Right ventricle myocardium (tissue), 1 donor: ENCODE data around the gene PGS1.

- PRO-cap, 2 experiments = no peak in any of the 2 experiments
Measured at GRCh38 chr17:77572014-77572691, 290.9 kb downstream of the SEPTIN9 start.

DNA sequence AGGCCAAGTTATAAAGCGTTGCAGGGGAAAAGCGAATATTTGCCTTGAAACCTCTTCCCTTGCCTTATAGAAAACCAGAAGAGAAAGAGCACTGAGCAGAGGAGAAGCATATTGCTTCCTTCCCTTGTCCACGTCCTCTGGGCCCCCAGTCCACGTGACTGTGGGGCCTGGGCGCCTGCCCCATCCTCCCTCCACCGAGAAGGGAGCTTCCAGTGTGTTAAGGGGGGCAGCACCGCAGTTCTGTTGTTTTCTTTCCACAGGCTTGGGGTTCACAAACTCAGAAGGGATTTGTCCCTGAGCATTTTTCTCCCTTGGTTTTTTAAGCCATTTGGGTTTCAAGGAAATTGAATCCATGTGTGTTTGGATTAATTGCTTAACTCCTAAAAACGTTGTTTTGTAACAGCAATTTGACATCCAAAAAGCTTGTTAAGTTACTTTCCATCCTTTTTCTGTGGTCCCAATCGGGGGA, 329.7 kb downstream of the SEPTIN9 start:
- PRO-cap, 2 experiments = no peak in any of the 2 experiments

GRCh38 chr17:77645176-77646094, 313.1 kb upstream of the TNRC6C start:
- PRO-cap, 2 experiments = no peak in any of the 2 experiments

GRCh38 chr17:77778999-77779697, 179.4 kb upstream of the TNRC6C start:
- PRO-cap, 2 experiments = peak in 2 of 2 experiments; most common plus-strand start chr17:77779424 (in 1); most common minus-strand start chr17:77779151 (in 1)

- PRO-cap, 2 experiments = no peak in any of the 2 experiments
Measured at GRCh38 chr17:77822384-77823154, 135.9 kb upstream of the TNRC6C start.

DNA sequence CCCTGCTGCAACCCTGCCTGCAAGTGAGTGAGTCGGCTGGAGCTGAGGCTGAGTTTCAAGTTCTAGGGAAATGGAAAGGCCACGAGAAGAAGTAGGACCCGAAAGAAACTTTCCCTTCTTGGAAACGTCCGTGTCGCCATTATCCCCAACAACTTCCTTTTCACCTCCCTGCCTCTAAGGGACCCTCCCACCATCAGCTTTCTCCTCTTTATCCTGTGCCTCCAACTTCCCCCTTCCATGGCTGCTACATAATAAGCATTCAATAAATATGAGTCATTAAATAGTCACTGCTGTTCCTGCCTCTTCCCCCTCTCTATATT, 116.0 kb upstream of the TNRC6C start:
- PRO-cap, 2 experiments = no peak in any of the 2 experiments

DNA sequence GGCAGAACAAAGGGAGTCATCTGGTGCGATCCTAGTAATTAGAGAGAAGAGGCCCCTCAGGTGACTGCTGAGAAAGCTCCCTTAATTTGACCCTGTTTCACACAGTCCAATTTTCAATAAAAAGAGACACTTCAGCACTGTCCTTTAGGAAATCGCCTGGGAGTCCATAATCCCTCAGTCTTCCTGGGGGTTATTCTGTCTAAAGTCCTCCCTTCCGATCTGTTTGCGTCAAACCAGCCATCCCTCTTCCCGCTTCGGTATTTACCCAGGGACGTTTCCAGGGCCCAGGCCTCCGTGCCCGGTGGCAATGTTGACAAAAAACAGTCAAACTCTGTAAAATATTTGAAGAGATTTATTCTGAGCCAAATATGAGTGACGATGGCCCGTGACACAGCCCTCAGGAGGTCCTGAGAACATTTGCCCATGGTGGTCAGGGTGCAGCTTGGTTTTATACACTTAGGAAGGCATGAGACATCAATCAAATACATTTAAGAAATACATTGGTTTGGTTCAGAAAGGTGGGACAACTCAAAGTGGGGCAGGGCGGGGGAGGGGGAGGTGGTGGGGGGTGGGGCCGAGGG, 23.2 kb upstream of the TNRC6C start:
- PRO-cap, 2 experiments = no peak in any of the 2 experiments

- PRO-cap, 2 experiments = no peak in any of the 2 experiments
Measured at GRCh38 chr17:78138941-78139548, 7.1 kb upstream of the C17orf99 start.

GRCh38 chr17:78166472-78166793, 1.9 kb upstream of the SYNGR2 start:
- PRO-cap, 2 experiments = no peak in any of the 2 experiments

DNA sequence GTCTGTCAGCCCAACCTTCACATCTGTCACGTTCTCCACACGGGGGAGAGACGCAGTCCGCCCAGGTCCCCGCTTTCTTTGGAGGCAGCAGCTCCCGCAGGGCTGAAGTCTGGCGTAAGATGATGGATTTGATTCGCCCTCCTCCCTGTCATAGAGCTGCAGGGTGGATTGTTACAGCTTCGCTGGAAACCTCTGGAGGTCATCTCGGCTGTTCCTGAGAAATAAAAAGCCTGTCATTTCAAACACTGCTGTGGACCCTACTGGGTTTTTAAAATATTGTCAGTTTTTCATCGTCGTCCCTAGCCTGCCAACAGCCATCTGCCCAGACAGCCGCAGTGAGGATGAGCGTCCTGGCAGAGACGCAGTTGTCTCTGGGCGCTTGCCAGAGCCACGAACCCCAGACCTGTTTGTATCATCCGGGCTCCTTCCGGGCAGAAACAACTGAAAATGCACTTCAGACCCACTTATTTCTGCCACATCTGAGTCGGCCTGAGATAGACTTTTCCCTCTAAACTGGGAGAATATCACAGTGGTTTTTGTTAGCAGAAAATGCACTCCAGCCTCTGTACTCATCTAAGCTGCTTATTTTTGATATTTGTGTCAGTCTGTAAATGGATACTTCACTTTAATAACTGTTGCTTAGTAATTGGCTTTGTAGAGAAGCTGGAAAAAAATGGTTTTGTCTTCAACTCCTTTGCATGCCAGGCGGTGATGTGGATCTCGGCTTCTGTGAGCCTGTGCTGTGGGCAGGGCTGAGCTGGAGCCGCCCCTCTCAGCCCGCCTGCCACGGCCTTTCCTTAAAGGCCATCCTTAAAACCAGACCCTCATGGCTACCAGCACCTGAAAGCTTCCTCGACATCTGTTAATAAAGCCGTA, 6.7 kb upstream of the TMEM235 start:
- PRO-cap, 2 experiments = no peak in any of the 2 experiments

- PRO-cap, 2 experiments = no peak in any of the 2 experiments
Measured at GRCh38 chr17:78241627-78241915, 10.1 kb downstream of the TMEM235 start.

- PRO-cap, 2 experiments = no peak in any of the 2 experiments
Measured at GRCh38 chr17:78257739-78258441, 26.5 kb downstream of the TMEM235 start.

DNA sequence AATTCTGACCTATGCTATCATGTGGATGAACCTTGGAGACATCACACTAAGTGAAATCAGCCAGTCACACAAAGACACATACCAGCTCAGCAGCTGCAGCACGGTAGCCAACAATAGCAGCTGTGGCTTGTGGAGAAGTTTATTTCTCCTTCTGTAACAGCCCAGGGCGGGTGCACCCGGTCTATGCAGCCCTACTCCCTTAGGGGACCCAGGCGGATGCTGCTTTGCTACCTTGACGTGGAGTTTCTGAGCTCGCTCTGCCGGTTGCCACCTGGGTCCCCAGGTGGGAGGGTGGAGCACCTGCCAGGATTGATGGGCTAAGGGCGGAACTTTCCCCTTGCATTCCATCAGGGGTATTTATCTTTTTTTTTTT, 45.1 kb downstream of the TMEM235 start:
- PRO-cap, 2 experiments = no peak in any of the 2 experiments

DNA sequence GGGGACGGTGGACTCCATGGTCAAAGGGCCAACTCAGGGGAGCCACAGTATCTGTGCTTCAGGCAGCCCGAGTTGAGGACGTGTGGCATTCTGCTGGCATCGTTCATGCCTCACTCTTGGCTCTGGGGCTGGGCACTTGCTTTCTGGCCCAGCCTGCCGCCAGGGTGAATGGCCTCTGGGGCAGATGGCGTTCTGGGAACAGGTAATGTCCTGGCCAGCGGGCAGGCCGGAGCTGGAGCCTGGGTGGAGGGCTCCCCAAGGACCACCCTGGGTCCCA, 60.5 kb downstream of the TMEM235 start:
- PRO-cap, 2 experiments = no peak in any of the 2 experiments

DNA sequence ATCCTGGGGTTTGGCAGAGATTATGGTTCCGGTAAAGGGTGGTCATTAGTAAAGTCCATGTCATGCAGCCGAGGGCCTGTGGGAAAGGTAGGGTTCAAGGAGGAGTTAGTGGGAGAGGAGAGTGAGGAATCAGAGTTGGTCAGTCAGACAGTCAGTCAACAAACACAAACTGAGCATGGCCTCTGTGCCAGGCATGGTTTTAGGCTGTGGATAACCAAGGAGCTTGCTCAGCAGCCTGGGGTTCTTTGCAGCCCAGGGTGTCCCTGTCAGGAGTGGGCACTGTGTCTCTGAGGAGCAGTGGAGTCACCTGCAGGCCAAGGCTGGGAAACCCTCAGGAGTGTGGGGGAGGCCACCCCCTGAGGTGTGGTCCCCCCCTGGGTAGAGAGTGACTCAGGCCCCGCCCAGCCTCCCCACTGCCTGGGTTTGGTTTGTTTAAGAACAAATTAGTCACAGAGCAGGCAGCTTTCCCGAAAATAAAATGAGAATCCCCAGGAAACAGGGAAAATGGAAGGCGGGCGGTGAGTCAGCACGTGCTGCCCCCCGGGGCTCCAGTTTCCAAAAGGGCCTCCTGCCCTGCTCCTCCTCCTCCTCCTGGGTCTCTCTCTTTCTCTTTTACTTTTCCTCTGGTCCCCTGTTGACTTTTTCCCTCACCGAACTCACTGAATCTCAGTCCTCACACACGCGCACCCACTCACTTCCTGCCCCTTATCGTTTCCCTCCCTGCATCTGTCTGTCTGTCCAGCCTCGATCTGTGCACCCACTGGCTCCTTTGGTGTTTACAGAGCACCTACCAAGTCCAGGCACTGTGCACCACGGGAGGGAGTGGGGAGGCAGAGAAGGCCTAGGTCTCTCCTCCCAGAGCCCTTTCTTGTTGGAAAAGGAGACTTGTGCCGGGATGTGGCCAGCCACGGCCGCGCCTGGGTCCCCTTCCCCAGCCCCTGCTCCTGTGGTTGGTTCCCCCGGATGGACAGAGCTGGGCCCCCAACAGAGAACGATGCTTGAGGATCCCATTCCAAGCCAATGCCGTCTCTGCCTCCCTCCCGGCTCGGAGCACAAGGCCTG, 44.3 kb downstream of the SOCS3 start:
- PRO-cap, 2 experiments = no peak in any of the 2 experiments

- PRO-cap, 2 experiments = peak in 2 of 2 experiments; most common plus-strand start chr17:78324817 (in 1); most common minus-strand start chr17:78324605 (in 1)
Measured at GRCh38 chr17:78324152-78325113, 35.4 kb downstream of the SOCS3 start.

- PRO-cap, 2 experiments = peak in 2 of 2 experiments; most common plus-strand start chr17:78378649 (in 1); most common minus-strand start chr17:78378530 (in 2)
Measured at GRCh38 chr17:78378115-78378794, at the start of gene PGS1. PGS1 (plus strand) TSS chr17:78378649.

GRCh38 chr17:78409114-78409767, 30.8 kb downstream of the PGS1 start:
- PRO-cap, 2 experiments = no peak in any of the 2 experiments

GRCh38 chr17:78441844-78442490, 63.5 kb downstream of the PGS1 start:
- PRO-cap, 2 experiments = no peak in any of the 2 experiments

DNA sequence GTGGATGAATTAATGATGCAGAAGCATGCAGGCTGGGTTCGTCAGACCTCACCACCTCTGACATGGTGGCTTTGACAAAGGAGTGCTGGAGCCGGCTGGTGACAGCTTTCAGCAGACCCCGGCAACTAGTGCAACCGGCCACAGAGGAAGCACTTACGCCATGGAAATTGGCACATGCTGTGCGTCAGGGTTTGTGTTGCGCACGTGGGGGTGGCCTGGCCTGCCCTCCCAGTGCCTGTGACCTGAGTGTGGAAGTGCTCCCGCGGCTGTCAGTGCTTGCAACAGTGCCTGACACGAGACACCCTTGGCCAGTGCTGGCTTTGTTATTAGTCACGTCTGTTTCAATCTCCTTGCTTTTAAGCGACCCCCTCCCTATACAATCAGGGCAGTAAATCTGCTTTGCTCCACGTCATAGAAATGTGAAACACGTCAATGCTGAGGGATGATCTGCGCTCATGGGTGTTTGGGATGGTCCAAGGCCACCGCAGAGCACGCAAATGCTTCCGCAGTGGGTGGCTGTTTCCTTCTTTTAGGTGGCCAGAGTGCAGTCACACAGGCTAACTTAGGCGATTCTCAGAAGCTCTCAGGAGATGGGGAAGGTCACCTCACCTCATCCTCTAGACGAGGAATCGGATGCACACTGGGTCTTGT, 64.3 kb downstream of the PGS1 start:
- PRO-cap, 2 experiments = no peak in any of the 2 experiments